ENCODE results near the gene DEFB121.

DNA sequence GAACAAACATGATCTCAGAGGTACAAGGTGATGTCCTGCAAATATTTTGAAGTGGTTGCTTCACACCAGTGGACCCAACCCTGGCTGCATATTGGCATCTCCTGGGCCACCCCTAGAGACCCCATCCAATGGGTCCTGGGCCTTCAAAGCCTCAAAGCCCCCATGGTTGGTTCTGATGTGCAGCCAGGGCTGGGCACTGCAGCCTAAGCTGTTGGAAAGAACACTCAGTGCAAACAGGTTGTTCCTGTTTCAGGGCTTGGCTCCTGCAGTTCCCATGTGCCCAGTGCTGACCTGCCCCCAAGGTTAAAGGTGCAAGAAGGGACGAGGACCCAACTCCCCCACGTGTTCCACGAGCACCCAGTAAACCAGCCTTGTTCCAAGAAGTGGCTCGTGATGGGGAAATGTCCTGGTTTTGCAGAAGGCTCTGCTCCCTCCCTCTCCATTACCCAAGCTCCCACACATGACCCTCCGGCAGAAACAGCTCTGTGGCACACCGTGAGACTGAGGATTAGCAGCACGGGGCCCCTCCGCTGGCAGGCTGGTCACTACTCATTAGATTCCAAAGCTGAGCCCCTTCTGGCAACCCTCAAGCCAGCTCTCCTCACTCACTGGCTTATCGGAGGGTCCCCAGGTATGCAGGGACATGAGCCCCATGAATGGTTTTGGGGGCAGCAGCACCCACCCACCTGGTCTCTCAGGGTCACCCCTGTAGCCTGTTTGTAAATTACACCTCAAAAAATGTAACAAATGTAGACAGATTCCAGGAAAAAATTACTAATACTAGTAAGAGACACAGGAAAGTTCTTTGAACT lies 9.4 kb downstream of the ACSS1 start:
- PRO-cap, 4 experiments: no peak in any of the 4 experiments
- RAMPAGE, long total RNA, 2 experiments: no peak in any of the 2 experiments
- RRBS: no CpG with 5 or more reads among the region's 9 CpGs

DNA sequence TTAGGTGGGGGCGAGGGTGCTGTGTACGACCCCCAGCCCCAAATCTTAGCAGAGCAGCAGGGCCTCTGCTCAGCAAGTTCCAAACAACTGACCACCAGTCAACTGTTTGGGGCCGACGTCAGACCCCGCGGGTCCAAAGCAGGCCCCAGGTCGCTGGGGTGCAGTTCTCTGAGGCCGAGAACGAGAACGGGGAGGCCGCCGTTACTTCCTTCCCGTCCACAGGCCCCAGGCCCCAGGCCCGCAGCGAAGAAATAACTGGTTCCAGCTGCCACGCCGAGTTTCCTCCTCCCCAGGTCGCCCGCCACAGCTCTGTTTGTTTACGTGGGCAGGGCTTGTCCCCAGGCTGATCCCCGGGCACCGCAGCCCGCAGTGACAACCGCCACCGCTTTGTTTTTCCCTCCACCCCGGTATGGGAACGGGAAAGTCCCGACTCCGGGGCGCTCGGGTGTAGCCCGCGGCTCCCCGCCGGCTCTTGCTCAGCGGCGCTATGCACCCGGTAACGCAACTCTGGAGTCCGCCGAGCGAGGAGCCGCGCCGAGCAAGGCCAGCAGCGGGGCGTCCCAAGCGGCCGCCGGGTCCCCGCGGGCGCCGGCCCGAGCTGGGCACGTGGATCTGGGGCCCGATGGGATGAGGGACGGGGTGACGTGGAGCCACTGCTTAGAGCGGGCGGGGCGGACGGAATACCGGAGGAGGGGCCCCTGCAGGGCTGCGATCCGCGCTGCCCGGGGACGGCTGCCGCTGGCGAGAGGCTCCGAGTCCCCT lies 799 bp downstream of the ACSS1 start:
- PRO-cap, 4 experiments: peak in 4 of 4 experiments; most common plus-strand start position 97 of the sequence (in 2); most common minus-strand start position 600 of the sequence (in 2)
- RAMPAGE, long total RNA, 2 experiments: no peak in any of the 2 experiments
- RRBS: 2% methylated on average over 29 of the region's 72 CpGs

DNA sequence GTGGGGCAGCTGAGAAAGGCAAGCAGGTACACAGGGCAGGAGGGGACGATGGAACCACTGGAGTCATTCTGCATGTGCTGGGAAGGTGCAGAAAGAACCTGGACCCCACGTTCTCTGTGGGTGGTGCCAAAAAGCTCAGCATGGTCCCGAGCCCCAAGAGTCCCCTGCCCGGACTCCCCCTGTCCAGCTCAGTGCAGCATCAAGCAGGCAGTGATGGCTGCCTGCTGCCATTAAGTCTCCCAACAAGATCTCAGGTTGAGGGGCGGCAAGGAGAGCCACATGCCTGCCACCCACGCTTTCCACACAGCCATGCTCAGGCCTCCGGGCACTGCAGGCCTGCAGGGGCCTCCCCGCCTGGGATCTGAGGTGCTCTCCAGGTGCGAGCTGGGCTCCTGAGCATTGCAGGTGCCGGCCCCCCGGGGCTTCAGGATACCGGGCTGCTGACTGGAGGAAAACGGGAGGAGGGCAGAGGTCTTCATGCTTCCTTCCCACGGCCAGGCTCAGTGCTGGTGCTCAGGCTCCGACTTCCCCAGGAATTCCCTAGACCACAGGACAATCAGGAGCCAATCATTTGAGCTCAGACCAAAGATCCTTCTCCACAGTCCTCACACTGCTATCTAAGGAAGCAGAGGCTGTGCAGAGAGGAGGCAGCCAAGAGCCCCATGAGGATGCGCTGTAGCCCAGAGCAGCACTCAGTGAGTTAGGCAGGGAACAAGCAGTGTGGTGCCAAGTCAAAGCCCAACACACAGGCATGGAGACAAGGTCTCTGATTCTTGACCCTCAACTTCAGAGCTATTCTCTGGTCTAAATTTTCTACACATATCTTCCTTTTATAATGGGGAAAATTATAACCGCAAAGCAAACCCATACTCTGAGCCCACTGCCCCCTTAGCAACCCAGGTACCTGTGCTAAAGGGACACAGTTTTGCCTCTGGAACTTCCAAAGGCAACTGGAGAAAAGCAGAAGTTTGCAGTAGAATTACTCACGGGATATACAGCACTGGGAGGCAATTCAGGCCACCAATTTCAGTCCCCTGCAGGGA lies 52.8 kb downstream of the PYGB start:
- PRO-cap, 4 experiments: no peak in any of the 4 experiments
- RAMPAGE, long total RNA, 2 experiments: start-site peak on the minus strand in 1 of 2 experiments, centred at position 259 of the sequence, 14 reads per replicate
- RRBS: 55% methylated on average over 5 of the region's 18 CpGs

DNA sequence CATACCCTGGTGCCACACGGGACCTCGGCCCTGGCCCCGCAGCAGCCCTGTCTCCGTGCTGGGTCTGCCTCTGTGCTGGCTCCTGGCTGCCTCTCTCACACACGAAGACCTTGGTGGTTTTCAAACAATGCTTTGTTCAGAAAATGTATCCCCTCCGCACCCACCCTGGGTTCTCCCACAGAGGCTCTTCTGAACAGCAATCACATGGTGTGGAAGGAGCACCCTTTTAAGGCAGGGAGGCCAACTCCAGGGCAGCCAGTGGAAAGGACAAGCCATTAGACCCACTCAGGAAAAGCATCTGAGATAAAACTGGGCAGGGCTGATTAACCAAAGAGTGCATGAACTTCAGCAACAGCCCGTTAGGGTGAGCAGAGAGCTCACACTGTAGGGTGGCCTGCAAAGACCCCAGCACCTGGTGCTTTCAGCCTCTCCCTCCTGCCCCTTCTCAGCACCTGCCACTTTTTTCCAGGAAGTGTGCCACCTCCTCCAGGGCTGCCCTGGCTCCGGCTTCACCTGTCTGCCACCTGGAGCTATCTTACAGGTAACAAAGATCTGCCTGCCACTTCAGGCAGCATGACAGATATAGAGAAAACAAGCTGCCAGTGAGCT lies 71.3 kb downstream of the PYGB start:
- PRO-cap, 4 experiments: no peak in any of the 4 experiments
- RAMPAGE, long total RNA, 2 experiments: no peak in any of the 2 experiments
- RRBS: no CpG with 5 or more reads among the region's 8 CpGs

- PRO-cap, 4 experiments: no peak in any of the 4 experiments
- RAMPAGE, long total RNA, 2 experiments: no peak in any of the 2 experiments
- RRBS: 2% methylated on average over 3 of the region's 22 CpGs
Measured at GRCh38 chr20:25389631-25389949, 1.0 kb downstream of the ABHD12 start.

- PRO-cap, 4 experiments: no peak in any of the 4 experiments
- RAMPAGE, long total RNA, 2 experiments: no peak in any of the 2 experiments
- RRBS: no CpG with 5 or more reads among the region's 9 CpGs
Measured at GRCh38 chr20:25462189-25462713, 54.8 kb downstream of the GINS1 start.

DNA sequence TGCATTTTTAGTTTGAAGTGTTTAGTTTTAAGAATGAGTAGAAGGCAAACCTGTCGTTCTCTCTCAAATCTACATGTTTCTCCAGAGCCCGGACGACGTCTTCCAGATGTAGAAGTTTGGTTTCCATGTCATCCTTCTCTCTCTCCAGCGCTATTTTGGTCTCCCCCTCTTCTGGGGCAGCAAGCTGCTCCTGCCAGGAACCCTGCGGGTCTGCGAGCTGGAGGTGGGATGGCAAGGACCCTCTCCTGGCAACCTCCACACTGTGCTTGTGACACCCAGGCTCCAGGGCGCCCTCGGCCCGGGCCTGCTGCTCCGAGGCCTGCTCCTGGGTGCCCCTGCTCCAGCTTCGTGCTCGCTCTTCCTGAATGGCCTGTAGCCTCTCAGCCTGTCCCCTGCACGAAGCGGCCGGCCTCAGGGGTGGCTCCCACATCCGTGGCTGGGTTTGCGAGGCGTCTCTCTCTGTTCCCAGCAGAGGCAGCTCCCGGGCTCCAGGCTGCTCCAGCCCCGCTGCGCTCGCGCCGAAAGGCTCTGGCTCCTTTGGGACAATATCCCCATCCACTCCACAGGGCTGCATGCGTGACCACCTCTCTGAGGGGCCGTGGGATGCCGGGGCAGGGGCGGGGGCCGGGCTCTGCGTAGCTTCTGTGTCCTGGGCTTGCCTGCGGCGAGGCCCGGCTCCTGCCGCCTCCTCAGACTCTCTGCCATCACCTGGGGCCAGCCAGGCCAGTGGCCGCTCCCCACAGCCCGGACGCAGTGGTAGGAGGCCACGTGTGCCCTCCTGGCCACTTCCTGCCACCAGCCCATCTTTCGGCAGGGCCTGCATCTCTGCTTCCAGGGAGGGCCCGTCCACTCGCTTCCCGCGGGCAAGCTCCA lies 68.8 kb downstream of the GINS1 start:
- PRO-cap, 4 experiments: no peak in any of the 4 experiments
- RAMPAGE, long total RNA, 2 experiments: no peak in any of the 2 experiments
- RRBS: 92% methylated on average over 13 of the region's 44 CpGs

DNA sequence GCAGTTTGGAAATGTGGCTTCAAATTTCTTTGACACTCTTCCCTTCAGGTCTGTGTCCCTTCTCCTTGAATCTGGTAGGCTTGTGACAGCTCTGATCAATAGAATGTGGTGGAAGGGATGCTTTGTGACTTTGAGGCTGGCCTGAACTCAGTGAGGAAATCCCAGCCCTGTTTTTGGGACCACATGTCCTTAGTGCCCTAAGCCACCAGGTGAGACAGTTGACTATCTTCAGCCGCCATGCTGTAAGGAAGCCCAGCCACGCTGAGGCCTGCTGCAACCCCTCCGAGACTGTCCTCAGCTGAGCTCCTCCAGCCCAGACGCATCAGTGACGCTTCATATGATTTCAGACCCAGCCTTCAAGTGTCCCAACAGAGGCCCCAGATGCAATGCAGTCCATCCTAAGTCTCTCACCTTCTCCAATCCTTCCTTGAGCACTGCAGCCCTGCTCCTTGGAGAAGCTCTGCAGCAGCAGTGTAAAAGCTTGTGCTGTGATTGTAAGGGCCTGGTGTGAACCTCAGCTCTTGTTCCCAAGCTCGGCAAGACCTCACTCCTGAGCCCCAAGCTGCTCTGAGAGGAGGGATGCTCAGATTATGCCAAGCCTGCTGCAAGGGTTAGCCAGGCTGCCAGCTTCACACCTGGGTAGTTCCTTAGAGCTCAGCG lies 76.2 kb downstream of the NINL start:
- PRO-cap, 4 experiments: no peak in any of the 4 experiments
- RAMPAGE, long total RNA, 2 experiments: no peak in any of the 2 experiments
- RRBS: no CpG with 5 or more reads among the region's 7 CpGs

DNA sequence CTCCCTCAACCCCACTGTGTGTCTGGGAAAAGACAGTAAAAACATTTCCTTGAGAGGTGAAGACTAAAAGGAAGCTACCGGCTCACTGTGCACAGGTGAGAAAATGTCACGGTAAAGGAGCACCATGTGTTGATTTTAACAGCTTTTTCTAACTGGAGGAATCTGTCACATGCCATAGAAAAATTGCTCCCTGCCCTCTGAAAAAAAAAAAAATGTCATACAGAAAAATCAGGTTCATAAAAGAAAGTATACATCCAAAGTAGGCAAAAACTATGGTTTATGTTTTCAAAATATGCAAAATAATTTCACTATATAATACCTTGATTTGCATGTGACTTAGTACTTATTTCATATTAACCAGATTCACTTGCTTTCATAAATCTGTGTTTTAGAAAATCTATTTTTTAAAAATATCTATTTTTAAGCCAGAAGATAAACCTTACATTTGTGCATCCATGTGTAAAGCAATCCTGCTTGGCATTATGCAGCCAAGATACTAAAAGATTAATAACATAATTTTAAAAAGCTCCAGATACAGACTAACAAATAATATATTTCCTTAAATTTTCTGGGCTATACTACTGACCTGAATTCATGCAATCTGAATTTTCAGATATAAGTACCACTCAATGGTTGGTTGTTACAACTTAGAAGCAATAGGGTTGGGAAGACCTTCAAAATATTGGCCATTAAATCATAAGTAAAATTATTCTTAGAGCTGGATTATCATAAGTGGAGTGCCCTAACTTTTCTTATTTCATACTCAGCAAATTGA lies 8.5 kb downstream of the NANP start:
- PRO-cap, 4 experiments: no peak in any of the 4 experiments
- RAMPAGE, long total RNA, 2 experiments: no peak in any of the 2 experiments
- RRBS: no CpG with 5 or more reads among the region's 2 CpGs

- PRO-cap, 4 experiments: no peak in any of the 4 experiments
- RAMPAGE, long total RNA, 2 experiments: no peak in any of the 2 experiments
- RRBS: 11% methylated on average over 96 of the region's 157 CpGs
Measured at GRCh38 chr20:26208342-26209679, 512.2 kb upstream of the ZNF337 start.

GRCh38 chr20:28602136-28603473 lies 2654.9 kb upstream of the DEFB115 start:
- PRO-cap, 4 experiments: peak in 4 of 4 experiments; most common plus-strand start chr20:28602893 (in 3); most common minus-strand start chr20:28602843 (in 4)
- RAMPAGE, long total RNA, 2 experiments: start-site peak on the minus strand in 1 of 2 experiments, at chr20:28602695-28602705 at its widest, 28 reads per replicate
- RRBS: no CpG with 5 or more reads among the region's 91 CpGs

DNA sequence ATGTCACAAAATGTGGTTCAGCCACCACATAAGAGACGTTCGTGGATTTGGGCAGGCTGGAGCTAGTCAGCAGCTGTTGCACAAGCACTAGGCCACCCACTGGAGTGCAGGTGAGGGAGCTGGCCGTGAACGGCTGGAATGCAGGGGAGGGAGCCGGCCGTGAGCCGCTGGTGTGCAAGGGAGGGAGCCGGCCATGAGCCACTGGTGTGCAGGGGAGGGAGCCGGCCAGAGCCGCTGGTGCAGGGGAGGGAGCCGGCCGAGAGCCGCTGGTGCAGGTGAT lies 1470.1 kb upstream of the DEFB115 start:
- PRO-cap, 4 experiments: peak in 1 of 4 experiments; most common plus-strand start position 228 of the sequence (in 1)
- RAMPAGE, long total RNA, 2 experiments: no peak in any of the 2 experiments
- RRBS: no CpG with 5 or more reads among the region's 13 CpGs

- PRO-cap, 4 experiments: no peak in any of the 4 experiments
- RAMPAGE, long total RNA, 2 experiments: no peak in any of the 2 experiments
- RRBS: no CpG with 5 or more reads among the region's 20 CpGs
Measured at GRCh38 chr20:30586303-30586604, 671.2 kb upstream of the DEFB115 start.

GRCh38 chr20:30611503-30612033 lies 645.9 kb upstream of the DEFB115 start:
- PRO-cap, 4 experiments: no peak in any of the 4 experiments
- RAMPAGE, long total RNA, 2 experiments: no peak in any of the 2 experiments
- RRBS: no CpG with 5 or more reads among the region's 11 CpGs

GRCh38 chr20:31406061-31406662 lies at the start of gene DEFB121:
Gene DEFB121 (minus strand): TSS chr20:31406215.
- PRO-cap, 4 experiments: no peak in any of the 4 experiments
- RAMPAGE, long total RNA, 2 experiments: no peak in any of the 2 experiments
- RRBS: no CpG with 5 or more reads among the region's 4 CpGs

DNA sequence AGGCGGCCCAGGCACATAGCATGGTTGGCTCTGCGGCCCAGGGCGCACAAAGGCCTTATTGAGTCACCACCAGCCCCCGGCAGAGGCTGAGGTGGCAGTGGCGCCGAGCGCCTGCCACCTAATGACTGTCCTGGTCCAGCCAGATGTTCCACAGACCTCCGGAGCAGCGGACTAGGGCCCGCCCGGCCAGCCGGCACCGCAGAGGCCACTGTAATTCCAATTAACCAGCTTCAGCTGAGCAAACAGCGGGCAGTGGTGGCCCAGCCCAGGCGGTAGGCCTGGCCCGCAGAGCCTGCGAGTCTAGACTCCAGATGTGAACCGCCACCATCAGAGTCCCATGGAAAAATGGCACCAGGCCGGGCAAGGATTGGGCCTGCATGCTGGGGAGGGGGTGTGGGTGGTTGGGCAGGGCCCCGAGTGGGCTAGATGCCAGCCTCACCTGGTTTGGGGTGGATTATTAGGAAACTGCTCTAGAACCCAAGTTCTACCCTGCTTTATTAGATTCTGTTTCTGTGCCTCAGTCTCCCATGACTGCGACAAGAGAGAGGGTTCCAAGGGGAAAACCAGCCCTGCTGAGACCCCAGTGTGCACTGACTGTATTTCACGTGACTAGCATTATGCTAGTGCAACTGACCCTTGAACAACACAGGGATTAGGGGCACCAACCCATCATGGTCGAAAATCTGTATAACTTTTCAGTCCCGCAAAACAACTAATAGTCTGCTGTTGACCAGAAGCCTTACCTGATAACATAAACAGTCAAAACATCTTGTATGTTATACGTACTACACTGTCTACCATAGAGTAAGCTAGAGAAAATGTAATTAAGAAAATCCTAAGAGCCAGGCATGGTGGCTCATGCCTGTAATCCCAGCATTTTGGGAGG lies 23.9 kb downstream of the MCTS2 start:
- PRO-cap, 4 experiments: peak in 2 of 4 experiments; most common plus-strand start position 82 of the sequence (in 1)
- RAMPAGE, long total RNA, 2 experiments: no peak in any of the 2 experiments
- RRBS: 86% methylated on average over 5 of the region's 25 CpGs

- PRO-cap, 4 experiments: peak in 4 of 4 experiments; most common plus-strand start chr20:31573010 (in 4); most common minus-strand start chr20:31572821 (in 4)
- RAMPAGE, long total RNA, 2 experiments: no peak in any of the 2 experiments
- RRBS: 0% methylated on average over 3 of the region's 45 CpGs
Measured at GRCh38 chr20:31572236-31573181, 25.3 kb downstream of the MCTS2 start.

- PRO-cap, 4 experiments: peak in 4 of 4 experiments; most common minus-strand start chr20:31605145 (in 3)
- RAMPAGE, long total RNA, 2 experiments: no peak in any of the 2 experiments
- RRBS: 2% methylated on average over 4 of the region's 13 CpGs
Measured at GRCh38 chr20:31604985-31605204, 194 bp upstream of the ID1 start.

DNA sequence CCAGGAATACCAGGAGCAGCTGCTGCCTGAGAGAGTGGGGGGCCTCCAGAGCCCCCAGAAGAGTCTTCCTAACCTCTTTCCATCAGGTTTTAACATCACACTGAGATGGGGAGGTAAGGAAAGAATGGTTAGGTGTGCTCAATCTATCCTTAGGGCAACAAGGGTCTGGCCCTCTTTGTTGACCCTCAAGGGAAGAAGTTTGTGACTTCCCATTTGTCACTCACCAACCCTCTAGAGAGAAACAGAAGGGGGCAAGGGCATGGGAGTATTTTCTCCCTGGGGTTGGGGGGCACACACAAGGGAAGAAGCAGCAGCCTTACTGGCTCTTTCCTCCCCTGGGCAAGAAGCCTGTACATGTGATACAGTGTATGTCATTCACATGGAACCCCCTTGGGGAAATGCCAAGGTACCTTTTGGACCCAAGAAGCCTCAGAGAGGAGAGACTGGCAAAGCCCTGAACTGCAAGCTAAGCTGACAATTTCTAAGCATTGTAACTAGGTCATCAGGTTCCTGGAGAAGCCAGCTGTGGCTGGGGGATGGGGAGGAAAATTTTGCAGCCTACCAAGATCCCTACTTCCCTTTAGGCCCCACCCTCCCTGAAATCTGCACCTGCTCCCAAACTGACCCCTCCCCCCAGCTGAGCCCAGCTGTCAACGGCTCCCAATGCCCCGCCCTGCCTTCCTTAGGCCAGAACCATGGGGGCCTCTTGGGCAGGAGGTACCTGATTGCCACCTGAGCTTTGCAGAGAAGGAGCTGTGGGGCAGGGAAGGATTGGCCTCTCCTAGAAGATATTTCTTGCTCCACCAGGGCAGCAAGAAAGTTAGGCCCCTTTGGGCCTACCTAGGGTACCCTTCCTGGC lies 14.5 kb downstream of the BCL2L1 start:
- PRO-cap, 4 experiments: peak in 2 of 4 experiments; most common minus-strand start position 483 of the sequence (in 2)
- RAMPAGE, long total RNA, 2 experiments: no peak in any of the 2 experiments
- RRBS: no CpG with 5 or more reads among the region's 2 CpGs

DNA sequence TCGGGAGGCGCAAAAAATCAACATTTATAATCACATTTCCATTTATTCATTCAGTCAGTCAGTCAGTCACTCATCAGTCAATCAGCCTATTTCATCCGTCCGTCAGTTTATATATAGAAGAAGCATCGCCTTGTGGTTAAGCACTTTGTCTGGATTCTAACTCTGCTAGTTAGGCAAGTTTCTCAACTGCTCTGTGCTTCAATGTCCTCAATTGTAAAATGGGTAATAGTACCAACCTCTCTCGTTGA lies 1.3 kb upstream of the BCL2L1 start:
- PRO-cap, 4 experiments: no peak in any of the 4 experiments
- RAMPAGE, long total RNA, 2 experiments: no peak in any of the 2 experiments
- RRBS: no CpG with 5 or more reads among the region's 6 CpGs

Data from uterus (tissue), 7 donors.